HTR-8/SVneo (cell line): Measurements from ENCODE around the genes PGBD4, GJD2, AQR and ZNF770.

DNA sequence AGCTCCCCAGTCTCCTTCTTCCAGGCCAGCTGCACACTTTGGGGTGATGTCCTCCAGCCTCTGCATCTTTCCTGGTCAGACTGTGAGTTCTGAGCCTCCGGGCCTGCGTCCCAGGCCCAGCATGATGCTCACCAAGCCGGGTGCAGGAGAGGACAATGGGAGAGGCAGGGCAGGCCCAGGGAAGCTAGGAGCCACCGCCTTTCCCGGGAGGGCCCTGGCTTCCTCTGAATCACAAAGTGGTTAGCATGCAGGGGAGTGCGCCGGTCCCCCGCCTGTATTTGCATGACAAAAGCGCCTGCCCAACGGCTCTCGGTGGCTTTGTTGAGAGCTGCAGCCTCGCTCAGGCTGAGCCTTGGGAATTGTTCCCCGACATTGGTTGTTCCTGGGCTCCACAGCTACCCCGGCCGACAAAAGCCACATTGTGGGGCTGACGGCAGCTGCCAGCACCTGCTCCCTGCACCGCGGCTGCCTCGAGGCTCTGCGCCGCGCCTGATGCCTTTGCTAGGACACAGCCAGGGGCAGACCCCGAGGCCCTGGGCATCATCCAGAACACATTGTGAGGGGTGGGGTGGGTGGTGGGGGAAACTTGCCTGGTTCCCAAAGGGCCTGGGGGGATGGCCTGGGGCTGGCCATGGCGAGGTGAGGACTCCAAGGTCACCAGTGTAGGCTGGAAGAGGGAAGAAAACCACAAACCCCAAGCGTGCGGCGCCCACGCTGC is 20.0 kb upstream of the KLF13 start:
- RRBS, result 77% methylated on average over 6 of the region's 28 CpGs

- RRBS, result no CpG with 5 or more reads among the region's 4 CpGs
Measured at GRCh38 chr15:31368674-31368894, 41.9 kb downstream of the KLF13 start.

DNA sequence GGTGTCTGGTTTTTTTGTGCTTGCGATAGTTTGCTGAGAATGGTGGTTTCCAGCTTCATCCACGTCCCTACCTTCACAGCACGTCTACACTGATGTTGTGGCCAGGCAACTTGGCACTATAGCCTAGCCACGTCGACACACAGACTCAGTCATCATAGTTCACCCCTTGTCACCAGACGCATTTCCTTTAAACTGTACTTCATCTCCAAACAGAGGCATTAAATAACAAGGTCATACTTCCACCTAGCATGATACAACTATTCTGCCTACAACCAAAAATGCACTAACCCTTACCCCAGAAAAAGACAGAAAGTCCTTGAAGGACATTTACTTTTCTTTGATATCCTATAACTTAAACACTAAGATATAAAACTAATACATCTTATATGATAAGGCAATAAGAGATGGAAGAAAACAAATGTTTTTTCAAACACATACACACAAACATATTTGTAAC is 121.4 kb downstream of the KLF13 start:
- RRBS, result no CpG with 5 or more reads among the region's 6 CpGs

- RRBS, result 82% methylated on average over 54 of the region's 166 CpGs
Measured at GRCh38 chr15:31482847-31484033, 156.6 kb downstream of the KLF13 start.

- RRBS, result no CpG with 5 or more reads among the region's 7 CpGs
Measured at GRCh38 chr15:31490010-31490465, 163.4 kb downstream of the KLF13 start.

DNA sequence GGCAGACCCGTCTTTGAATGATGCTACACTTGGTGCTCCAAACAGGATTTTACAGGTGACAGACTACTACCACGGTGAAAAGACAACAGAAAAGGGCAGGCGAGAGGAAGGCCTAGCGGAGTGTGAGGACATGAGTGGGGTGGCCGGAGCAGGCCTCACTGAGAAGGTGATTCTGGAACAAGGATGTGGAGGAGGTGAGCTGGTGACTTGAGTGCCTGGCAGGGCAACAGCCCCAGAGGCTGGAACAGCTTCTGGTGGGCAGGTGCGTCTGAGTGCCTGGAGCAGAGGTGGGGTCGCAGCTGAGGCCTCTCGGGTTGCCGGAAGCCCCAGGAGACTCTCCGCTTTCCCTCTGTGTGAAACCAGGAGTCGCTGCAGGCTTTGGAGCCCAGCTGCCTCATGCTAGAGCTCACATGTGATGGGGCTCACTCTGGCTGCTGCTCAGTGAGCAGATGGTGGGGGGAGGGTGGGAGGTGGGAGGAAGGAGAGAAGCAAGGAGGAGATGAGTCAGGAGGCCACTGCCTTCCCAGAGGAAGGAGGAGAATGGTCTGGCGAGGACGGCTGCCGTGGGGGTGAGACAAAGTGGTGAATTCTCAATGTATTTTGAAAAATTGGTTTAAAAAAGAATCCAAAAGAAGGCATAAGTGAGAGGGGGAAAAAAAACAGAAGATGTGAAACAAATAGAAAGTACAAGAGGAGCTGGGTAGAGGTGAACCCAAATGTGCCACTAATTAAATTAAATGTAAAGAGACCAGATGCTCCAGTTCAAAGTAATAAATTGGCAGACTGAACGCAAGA is 130.3 kb downstream of the OTUD7A start:
- RRBS, result no CpG with 5 or more reads among the region's 15 CpGs

DNA sequence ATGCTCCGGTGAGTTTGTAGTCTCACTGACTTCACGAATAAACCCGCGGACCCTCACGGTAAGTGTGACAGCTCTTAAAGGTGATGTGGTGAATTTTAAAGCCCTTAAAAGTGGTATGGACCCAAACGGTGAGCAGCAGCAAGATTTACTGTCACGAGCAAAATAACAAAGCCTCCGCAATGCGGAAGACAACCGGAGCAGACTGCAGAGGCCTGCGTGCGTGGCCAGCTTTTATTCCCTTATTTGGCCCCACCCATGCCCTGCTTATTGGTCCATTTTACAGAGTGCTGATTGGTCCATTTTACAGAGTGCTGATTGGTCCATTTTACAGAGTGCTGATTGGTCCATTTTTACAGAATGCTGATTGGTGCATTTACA is 65.9 kb downstream of the FMN1 start:
- RRBS, result no CpG with 5 or more reads among the region's 12 CpGs

DNA sequence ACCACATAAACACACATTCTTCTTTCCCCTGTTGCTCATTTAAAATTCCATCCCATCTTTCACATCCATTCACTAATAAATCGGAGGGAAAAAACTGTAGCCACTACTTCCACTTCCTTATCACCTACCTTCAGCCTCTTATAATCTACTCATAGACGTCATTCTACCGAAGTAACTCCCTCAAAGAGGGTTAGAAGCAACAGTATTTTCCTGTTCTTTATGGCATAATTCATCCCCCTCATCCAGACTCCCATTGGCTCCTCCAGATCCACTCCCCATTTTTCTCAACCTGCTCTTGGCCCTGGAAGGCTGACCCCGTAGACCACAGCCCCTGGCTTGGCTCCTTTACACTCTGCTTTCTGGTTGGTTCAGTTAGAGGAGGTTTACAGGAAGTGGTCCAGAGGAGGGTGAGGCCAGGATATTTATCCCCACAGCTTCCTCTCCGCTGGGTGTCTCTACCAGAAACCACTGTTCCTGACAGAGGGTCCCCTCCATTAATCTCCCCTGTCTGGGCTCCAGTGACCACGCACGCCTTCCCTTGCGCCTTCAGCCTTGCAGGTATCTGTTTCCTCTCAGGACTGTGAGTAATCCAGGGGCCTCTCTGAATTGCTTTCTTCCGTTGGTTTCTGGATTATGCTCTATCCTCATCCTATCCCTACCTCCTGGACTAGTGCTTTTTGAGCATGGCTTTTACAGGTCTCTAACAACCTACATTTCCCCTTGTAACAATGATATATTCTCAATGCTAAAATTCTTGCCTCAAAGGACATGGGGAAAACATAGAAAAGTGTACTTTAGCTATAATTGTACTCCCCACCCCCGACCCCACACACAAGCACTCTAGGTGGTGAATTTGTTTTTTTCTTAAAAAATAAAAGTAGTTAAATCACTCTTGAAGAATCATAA is 46.1 kb downstream of the FMN1 start:
- RRBS, result no CpG with 5 or more reads among the region's 10 CpGs

DNA sequence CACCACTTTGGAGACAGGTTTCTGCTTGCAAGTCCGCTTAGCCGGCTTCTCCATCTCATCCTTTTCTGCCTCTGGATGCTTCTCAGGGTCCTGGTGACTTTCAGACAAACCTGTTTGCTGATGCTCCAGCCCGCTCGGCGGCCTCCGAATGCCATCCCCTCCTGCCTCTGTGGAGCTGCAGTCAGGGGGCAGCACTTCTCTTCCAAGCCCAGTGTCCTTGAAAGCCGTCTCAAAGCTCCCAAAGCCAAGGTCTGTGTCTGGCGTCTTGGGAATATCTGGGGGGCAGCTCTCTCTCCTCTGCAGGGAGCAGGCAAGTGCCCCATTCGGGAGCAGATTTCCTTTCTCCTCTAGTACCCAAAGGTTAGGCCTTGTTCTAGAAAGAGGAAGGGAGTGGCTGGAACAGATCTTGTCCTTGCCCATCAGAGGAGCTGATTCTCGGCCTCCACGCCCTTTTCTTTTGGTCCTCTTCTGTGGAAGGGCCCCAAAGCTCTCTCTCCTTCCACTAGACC is 40.5 kb downstream of the FMN1 start:
- RRBS, result no CpG with 5 or more reads among the region's 11 CpGs

- RRBS, result no CpG with 5 or more reads among the region's 10 CpGs
Measured at GRCh38 chr15:33584843-33585300, 274.1 kb downstream of the RYR3 start.

DNA sequence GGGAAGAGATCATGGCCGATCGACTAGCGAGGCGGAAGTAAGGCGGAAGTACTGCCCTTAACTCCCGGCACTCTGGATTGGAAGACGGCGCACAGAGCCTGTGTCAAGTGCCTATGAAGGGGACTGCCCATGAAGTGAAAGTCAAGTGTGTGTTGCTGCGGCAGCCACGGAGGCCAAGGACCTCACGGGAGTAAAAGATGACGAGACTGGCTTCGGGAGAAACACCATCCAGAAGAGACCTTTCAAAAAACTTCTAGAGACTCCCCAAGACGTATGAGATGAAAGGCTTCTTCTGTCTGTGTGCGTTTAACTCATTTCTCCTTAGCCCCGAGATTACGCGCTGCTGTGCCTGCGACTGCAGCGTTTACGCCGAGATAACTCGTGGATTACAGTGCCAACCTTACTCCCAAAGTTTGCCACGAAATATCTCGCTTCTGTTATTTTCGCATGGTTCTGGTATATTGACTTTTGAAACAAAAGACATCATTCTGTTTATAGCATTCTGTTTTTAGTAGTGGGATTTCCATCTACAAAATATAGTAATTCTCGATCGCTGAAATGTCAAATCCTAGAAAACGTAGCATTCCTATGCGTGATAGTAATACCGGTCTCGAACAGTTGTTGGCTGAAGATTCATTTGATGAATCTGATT is at the start of gene PGBD4:
PGBD4 (plus strand) TSS at position 110 of the 652 bp plus-strand sequence.
- RRBS, result no CpG with 5 or more reads among the region's 32 CpGs

DNA sequence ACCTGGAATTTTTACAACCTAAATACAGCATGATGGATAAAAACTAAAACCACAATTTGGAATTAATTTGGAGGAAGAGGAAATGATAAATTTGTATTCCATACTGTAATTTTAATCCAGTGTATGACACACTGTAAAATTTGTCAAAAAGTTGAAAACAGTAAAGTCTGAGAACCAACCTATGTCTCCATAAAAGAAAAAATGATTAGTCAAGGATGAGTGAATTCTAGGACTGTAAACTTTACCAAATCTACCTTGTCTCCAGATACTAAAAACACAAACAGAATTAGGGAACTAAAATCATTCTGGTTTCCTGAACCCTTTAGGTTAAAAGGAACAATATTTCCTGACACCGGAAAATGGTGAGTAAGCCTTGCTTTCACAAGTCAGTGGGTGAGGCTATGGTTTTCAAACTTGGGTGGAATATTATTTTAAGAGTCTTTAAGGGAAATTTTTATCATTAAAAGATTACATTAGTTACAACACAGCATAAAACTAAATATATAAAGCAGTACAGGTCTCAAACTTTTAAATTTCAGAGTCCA is 2.5 kb downstream of the SLC12A6 start:
- RRBS, result no CpG with 5 or more reads among the region's 1 CpG

GRCh38 chr15:34336323-34336879 is 1.2 kb downstream of the SLC12A6 start:
- RRBS, result 97% methylated on average over 2 of the region's 16 CpGs

GRCh38 chr15:34343344-34343742 is 228 bp downstream of the NUTM1 start:
- RRBS, result no CpG with 5 or more reads among the region's 11 CpGs

DNA sequence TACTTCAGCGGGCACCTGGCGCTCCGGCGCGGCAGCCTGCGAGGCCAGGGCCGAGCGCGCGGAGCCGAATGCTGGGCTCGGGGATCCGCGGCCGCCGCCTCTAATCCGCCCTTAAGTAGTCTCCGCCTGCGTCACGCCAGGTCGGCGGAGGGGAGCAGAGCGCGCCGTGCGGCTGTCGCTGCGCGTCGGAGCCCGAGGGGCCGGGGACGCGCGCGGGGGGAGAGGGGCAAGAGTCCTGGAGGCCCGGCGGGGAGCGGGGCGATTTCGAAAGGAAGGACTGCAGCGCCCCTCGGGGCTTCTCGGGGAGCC is at the start of gene GJD2:
GJD2 (minus strand) TSS at position 89 of the 309 bp plus-strand sequence.
- RRBS, result 21% methylated on average over 10 of the region's 44 CpGs

- RRBS, result no CpG with 5 or more reads among the region's 4 CpGs
Measured at GRCh38 chr15:34789192-34789577, 6.2 kb downstream of the ACTC1 start.

- RRBS, result no CpG with 5 or more reads among the region's 13 CpGs
Measured at GRCh38 chr15:34799175-34799806, 3.9 kb upstream of the ACTC1 start.

GRCh38 chr15:34969127-34970220 is at the start of gene AQR:
Gene AQR (minus strand): TSS chr15:34969742.
- RRBS, result 0% methylated on average over 12 of the region's 51 CpGs

DNA sequence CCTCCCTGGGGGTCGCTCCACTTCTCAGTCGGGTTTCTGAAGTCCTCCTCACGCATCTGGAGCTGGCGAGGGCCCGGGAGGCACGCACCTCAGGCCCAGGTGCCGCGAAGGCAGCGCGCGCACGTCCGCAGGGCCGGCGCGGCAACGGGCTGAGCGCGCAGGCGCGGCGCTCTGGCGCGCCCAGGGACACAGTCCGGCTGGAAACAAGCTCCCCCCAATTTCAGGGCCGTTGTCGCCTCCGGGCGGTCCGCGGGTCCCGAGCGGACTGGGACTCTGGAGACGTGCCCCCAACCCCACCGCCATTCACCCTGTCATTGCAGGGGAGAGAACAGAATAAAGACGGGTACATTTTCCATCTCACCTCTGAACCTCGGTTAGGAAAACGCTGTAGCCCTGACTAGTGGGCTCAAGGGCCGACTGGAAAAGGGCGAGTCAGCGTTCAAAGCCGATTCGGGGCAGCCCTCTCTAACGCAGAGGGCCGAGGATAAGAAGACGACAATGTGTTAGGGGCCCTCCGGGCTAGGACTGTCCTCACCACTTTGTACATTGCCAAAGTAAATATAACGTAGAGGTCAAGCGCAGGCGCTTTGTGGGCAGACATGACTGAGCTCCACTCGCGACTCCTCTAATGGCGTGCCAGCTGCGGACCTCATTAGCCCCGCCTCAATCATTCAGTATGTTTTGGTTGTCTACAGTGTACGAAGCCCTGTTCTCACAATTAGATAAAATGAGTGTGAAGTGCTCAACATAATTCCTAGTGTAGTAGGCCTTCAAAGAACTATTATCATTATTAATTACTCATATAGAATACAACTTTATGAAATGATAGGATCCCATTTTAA is at the start of gene ZNF770:
ZNF770 (minus strand) TSS at position 146 of the 842 bp plus-strand sequence.
- RRBS, result under 1% methylated on average over 21 of the region's 56 CpGs